ENCODE measurements around the genes TAF6L and SLC22A8.

DNA sequence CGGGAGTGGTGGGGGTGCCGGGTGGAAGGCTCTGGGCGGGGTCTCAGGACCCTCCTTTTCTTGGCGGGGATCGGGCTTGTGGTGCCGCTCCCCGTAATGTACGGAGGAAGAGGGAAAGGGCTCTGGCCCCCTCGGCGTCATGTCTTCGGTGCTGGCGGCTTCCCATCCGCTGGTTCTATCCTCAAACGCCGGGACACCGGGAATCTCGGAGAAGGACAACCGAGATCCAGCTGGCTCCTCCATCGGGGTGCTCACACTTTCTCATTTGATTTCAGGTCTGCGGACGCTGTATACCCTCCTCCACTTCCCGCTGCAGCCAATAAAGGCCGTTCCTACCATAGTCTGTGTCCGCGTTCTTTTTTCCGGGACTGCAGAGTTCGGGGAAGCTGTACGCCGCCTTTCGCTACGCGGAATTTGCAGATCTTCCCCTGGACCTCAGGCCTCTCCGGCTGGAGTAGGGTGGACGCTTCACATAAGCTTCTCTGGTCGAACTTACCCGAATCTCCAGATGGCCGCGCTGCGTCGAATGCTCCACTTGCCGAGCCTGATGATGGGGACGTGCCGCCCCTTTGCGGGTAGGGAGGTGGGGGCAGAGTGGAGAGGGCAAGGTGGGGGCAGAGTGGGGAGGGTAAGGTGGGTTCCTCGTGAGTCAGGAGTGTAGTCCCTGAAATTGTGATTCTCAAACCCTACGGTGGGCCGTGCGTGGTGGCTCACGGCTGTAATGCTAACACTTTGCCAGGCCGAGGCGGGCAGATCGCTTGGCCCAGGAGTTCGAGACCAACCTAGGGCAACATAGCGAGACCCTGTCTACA, 466 bp downstream of the CSKMT start:
- RRBS = 2% methylated on average over 5 of the region's 54 CpGs

DNA sequence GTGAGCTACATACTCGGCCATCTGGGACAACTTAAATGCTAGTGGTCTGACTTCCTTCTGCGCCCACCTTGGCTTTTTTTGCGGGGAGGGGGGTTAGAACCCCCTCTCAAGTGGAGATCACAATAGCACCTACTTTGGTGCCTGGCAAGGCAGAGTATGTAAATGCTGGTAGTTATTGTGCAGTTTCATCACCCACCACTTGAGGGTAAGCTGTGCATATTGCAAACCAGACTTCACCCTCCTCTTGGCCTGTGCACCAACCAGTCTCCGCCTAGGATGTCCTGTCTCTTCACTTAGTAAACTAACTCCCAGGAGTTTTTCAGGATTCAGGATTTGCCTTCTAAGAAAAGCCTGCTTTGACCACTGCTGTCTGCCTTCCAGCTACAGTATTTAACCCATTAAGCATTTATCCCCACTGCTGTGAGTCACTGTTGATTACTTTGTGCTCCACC, 1.9 kb upstream of the UBXN1 start:
- RRBS = no CpG with 5 or more reads among the region's 4 CpGs

DNA sequence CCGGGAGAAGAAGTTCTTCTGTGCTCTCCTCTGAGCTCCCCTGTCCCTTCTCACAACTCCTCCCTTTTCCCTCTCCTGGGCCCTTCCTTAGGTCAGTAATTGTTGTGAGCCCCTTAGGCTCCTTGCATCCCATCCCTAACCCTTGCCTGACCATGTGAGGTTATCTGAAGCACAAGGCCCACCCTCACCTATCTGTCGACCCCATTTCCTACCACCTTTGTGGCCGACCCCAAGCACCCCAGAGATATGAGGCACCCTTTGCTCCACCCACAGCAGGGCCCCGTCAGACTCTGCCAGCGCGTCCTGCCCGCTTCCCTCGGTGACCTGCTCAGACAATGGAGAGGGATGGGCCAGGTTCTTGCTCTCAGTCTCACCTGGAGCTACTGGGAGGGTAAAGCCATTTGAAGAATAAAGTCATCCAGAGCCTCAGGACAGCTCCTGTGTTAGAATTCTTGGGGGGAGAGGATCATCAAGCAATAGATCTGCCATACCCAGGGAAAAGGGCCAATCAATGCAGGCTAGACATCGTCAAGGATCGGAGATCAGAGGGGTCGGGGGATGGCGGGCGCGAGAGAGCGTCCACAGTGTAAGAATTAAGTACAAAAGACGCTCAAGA, 1.4 kb downstream of the GNG3 start:
- RRBS = no CpG with 5 or more reads among the region's 16 CpGs

GRCh38 chr11:62771094-62771898, at the start of gene TAF6L:
TAF6L (plus strand) TSS chr11:62771396.
- RRBS = 2% methylated on average over 17 of the region's 57 CpGs

- RRBS = no CpG with 5 or more reads among the region's 7 CpGs
Measured at GRCh38 chr11:62801652-62802330, 3.4 kb downstream of the NXF1 start.

DNA sequence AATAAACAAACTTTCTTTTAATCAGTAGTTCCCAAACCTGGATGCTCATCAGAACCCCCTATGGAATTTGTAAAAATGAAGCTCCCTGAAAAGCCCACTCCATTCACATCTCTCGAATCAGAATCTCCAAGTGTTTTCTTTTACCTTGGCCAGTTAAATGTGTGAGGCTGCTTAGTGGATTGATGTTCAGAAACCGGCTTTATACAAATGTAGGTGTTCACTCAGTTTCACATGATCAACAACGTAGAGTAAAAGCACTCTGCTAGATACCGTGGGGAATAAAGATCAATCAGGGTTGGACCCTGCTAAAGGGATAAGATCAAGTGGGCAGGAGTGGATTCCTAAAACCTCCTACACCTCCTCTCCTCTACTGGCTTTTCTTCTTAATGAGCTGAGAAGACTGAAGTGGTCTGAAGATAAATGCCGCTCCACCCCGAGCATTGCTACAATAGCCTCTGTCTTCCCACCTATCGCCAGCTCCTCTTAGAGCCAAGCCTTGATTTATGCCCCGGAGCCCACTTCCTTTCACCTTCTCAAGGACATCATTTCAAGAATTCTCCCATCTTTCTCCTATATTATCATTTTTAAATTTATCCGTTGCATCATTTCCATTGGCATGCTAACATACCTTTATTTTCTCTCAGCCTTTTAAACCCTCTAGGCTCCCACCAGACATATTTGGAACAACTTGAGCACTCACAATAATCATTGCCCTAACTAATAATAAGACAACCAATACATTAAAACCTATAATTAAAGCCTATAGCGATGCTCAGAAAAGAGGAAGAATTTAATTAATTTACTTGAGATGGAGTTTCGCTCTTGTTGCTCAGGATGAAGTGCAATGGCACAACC, 8.4 kb upstream of the NXF1 start:
- RRBS = no CpG with 5 or more reads among the region's 11 CpGs

- RRBS = no CpG with 5 or more reads among the region's 13 CpGs
Measured at GRCh38 chr11:62858681-62859156, 19.3 kb upstream of the WDR74 start.

DNA sequence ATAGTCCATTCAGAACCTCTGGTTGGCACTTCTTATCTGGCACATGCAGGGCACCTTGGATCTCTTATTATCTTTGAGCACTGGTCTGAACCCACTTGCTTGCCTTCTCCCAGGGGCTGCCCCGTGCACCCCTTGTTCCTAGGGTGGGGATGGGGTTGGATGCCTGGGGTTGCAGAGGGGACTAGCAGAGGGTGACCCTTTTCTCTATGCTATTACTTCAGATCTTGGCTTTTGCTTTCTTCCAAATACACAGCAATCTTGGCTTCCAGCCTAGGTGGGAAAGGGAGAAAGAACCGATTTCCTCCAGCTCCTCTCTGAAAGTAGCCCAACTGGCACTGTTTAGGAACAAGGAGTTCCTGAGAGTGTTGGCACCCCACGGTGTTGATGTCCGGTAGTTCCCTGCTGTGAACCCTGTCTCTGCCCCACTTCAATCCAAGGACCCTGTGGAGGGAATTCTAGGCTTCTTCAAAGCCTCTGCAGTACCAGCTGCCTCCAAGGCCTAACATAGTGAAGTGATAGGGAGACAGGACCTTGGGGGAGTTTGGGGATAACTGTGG, 1.2 kb upstream of the SLC3A2 start:
- RRBS = no CpG with 5 or more reads among the region's 4 CpGs

- RRBS = 31% methylated on average over 4 of the region's 13 CpGs
Measured at GRCh38 chr11:63015491-63016075, at the start of gene SLC22A8. SLC22A8 (minus strand) TSS chr11:63015841.

- RRBS = no CpG with 5 or more reads among the region's 4 CpGs
Measured at GRCh38 chr11:63179452-63180260, 35.6 kb upstream of the SLC22A24 start.

DNA sequence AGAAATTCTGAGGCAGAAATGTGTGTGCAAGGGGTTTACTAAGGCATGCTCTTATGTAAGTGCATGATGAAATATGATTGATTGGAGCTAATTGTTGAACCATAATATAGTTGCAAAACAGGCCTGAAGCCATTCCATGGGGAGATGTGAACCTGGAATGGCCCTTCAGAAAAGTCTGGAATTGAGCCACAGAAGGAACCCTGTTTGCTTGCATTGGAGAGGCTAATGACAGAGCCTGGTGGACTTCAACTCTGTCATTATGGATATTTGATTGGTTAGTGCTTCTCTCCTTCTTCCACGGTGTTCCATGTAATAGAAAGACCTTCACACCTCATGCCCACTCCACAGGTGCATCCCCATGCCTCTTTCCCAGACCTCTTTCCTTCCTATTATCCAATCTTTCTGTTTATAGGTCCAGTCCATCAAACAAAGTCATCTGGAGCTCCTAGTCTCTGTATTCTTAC, 2.3 kb downstream of the SLC22A25 start:
- RRBS = no CpG with 5 or more reads among the region's 1 CpG

GRCh38 chr11:63574412-63575416, 11.5 kb upstream of the PLAAT2 start:
- RRBS = no CpG with 5 or more reads among the region's 18 CpGs

DNA sequence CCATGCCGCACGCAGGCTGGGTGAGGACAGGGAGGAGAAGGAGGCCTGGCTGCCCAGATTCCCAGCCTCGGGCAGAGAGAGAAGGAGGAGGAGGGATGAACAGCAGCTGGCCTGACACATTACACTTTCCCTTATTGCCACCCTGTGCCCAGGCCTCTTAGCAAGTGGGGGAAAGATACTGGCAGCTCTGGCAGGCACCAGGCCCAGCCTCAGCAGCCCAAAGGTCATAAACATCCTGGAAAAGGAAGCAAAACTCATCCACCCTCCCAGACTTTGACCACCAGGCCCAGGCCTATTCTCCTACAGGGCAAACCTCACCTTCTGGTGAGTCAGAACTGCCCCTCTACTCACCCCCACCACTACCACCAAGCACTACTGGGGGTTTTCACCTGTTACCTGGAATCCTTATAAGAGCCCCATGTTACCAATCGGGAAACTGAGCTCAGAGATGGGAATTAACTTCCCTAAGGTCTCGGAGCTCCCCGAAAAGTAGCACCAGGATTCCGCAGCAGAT, 4.6 kb downstream of the PLAAT3 start:
- RRBS = no CpG with 5 or more reads among the region's 7 CpGs

DNA sequence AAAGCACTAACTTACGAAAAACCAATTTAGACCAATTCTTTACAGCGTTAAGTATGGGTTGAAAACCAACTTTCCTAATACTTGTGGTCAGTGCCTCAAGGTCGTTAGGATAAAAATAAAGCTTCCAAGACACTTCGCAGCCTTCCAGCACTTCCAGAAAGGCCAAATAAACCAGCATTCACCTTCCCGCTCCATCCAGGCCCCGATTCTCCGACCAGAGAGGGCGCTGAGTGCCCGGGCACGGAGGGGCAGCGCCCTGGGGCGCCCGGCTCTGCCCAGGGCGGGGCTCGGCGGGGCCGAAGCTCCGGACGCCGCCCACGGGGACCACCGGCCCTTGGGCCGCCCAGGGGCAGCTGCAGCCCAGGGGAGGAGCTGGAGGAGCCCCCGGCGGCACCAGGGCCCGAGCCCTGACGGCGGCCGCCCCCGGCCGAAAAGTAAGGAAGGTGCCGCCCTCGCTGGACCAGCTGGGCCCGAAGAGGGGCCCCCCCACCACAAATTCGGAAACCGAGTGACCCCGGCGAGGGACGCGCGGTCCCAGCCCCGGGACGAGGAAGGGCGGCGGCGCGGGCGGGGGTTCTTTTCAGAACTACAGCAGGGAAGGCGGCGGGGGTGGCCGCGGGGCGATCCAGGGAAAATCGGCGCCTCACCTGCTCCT, 406 bp downstream of the ATL3 start:
- RRBS = 2% methylated on average over 21 of the region's 55 CpGs

DNA sequence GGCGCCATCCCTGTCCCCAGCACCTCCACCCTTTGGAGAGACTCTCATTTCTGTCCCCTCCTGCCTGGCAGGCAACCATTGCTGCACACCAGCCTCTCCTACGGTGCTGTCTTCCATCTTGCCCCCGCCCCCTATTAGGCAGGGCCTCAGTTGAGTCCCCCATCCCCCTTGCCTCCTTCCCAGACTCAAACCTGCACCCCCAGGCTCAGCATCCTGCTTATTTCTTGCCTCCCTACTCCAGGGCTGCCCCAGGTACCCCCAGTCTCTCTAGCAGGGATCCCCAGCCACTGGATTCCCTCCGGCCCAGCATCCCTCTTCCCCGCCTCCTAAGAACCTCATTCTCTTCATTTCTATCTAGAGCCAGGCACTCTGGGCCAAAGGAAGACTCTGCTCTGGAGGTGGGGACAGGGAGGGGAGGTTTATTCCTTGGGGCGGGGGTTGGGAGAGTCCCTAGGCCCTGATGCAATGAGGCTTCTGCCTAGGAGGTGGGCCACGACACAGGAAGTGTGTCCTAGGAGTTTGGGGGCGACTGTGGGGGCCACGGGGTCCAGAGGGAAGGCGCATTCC, 1.8 kb upstream of the RCOR2 start:
- RRBS = no CpG with 5 or more reads among the region's 10 CpGs

DNA sequence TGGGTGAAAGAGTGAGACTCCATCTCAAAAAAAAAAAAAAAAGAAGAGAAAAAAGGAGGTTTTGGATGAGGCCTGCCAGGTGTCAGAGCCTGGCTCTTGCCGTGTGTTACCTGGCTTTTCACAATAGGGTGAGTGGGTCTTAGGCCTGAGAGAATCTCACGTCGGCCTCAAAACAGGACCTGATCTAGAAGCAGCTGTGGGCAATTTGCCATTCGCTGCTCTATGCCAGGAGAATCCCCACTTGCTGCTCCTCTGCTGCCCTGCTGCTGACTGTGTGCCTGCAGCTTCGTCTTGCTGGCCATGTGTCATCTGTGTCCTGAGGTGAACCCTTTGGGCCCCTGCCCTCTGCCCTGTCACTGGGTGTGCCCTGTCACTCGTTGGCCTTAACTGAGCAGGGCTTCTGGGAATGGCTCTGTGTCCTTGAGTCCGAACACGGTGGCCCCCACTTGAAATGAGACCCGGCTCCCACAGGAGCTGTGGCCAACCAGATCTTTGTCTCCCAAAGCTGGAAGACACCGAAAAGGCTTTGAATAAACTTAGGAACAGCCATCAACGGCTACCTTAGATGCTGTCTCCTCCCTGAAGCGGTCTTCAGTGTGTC, 6.2 kb downstream of the NAA40 start:
- RRBS = no CpG with 5 or more reads among the region's 12 CpGs

GRCh38 chr11:63991083-63991301, 4.8 kb downstream of the OTUB1 start:
- RRBS = no CpG with 5 or more reads among the region's 5 CpGs

GRCh38 chr11:64000487-64001180, 14.4 kb downstream of the OTUB1 start:
- RRBS = 4% methylated on average over 29 of the region's 72 CpGs

- RRBS = no CpG with 5 or more reads among the region's 21 CpGs
Measured at GRCh38 chr11:64028314-64028829, 7.4 kb upstream of the FLRT1 start.

- RRBS = 71% methylated on average over 4 of the region's 18 CpGs
Measured at GRCh38 chr11:64237279-64237786, 2.9 kb downstream of the VEGFB start.

All from renal cortical epithelial cell (primary cell).